Skin of body (tissue), 2 donors: ENCODE measurements around a stretch of chr9.

GRCh38 chr9:133054586-133055512 is 6.9 kb upstream of the CEL start:
- RAMPAGE, long total RNA: no peak

DNA sequence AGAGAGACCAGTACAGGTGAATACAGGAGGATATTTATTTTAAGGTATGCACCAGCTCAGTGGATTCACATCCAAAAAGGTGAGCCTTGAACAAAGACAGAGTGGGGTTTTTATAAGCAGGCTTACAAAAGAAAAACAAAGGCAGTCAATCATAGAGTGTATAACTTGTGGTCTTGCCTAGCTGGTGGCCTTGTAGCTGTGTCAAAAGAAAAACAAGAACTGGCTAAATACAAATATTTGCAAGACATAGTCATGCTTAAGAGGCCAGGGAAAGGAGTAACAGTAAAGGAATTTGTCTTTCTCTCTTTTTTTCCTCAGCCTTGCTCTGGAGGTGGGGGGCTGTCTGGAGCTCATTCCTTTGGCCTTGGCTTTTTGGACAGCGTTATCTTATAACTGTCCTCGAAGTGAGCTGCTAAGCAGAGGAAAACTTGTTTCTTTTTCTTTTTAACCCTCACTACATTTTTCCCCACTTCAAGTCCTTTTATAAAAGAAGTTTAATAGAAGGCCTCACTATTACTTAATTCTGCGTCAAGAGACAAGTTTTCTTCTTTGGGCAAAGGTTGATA is 14.1 kb downstream of the CEL start:
- RAMPAGE, long total RNA: no peak

DNA sequence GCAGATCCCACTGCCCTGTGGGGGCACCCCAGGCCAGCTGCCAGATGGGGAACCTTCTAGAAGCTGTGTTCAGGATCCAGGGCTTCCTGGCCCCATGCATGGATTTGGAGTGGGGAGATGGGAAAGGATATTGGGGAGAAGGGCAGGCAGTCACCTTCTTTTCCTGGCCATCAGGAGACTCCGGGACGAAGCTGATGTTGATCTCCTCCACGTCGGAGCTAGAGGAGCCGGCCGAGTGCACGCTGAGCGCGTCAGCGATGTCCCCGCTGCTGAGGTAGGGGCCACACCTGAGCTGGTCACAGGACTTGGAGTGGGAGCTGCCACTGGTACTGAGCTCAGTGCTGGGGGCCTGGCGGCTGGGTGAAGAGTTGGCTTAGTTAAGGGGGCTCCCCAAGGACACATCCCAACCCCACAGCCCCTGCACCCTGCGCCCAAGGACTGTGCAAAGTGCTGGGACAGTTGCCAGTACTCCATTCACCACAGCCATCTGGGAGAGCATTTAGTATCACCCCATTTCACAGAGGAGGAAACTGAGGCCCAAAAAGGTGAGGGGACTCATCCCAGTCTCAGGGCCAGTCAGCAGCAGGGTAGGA is 19.2 kb downstream of the RALGDS start:
- RAMPAGE, long total RNA: no peak

DNA sequence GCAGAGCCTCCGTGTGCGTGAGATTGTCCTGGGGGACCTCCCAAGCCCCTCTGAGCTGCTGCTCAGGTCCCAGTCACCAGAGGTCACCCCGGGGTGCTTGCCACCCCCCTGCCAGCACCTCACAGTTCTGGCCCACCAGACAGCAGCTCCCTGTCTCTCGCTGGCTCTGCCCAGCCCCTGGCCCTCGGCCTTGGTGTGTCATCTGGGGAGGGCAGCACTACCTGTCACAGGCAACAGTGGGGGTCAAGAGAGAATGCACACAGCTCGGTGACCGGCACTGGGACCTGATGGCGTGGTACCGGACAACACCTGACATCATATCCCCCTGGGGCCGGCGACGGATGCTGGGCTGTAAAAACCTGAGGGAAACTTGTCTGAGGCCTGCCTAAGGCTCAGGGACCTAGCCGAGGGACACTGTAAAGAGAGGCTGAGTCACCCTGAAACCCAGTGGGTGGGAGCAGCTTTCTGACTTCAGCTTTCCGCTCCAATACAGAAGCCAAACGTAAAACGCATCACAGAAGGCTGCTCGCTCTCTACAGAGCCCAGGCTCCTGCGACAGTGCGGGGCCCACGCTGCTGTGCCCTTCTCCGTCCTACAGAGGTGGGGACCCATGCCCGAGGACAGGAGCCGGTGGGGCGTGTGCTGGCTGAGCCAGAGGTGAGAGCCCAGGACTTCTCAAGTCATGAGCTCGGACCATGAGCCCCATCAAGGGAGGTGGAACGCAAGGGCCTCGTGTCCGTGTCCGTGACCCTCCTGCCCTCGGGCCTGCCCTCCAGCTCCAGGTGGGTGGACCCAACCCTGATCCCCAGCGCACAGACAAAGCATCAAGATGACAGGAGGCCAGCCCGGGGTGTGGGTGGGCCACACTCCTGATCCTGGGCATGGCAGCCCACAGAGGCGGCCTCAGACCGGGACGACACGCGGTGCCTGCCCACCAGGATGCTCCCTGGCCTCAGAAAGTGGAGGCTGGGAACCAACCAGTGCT is 5.3 kb downstream of the RALGDS start:
- RAMPAGE, long total RNA: no peak

DNA sequence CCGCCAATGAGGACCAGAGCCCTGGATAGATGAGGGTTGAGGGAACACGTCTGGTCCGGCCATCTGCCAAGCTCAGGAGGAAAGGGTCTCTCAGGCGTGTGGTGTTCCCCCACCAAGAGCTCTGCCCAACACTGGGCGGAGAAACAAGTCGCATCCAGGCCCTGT is 1.5 kb downstream of the RALGDS start:
- RAMPAGE, long total RNA: no peak

DNA sequence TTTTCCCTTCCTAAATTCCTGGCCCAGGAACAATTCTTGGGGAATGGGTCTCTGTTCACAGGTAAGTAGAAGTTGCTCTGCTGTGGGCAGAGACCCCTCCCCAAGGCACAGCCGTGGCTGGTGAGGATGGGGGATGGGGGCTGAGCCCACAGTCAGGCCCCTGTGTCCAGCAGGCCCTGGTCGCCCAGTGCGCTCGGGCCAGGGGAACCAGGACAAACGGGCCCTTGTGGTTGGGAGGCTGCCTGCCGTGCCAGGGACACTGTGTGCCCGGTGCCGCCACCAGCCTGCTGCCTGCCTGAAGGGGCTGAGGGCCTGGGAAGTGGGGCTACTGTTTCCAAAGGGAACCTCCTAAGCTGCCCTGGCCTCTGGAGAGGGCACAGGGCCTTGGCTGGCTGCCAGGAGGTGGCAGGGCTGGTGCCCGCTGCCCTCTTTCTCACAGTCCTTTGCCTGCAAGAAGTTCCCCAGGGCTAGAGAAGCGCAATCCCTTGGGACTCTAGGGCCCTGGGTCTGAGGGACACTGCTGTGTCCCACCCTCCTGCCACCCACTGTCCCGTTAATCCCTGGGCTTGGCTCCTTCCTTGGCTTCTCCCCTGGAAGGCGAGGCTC is 16.8 kb upstream of the RALGDS start:
- RAMPAGE, long total RNA: no peak

DNA sequence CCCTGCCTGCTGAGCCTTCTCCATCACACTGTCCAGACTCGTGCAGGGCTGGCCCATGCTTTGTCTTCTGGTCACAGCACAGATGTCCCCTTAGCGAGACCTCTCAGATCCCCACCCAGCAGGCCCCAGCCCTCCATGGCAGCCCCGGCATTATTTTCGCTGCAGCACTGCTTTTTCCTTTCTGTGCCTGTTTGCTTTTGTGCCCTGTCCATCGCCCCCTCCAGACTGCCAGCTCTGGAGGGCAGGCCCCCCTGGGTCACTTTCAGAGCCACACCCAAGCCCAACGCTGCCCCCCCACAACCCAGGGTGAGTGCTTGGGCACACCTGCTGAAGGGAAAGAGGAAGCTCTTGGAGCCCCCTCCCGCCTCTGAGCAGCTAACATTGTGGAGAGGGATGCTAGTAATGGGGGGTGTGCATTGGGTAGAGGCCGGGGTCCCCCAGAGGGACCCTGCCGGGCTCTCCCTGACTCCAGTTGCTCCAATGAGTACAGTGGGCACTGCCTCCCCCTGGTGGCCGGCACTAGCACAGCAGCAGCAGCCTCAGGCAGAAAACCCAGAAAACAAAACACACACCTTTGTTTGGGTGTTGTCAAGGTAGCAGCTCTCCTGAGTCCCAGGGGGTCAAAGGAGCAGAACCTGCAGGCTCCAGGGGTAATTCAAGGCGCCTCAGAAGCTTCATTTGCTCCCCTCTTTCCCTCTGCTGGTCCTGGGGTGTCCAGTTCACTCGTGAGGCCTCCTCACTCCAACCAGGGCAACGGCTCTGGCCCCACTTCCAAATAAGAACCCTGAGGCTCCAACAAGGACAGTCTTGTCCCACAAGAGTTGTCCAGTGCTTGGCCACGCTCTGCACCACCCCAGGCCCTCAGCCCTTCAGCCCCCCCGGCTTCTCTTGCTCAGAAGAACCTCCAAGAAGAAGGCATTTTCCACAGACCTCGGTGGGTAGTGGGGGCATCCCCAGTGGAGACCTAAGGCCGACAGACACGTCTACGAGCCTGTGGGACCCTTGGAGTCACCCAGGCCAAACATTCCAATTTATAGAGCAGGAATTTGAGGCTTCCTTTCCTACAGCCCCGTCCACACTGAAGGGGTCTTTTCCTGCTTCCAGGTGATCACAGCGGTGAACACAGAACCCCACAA is 16.2 kb downstream of the GBGT1 start:
- RAMPAGE, long total RNA: no peak

DNA sequence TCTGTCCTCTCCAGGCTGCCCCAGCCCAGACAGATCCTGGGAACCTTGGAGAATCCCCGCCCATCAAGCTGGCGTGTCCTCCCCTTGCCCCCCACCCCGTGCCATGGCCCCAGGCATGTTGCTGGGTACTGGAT is 15.5 kb downstream of the GBGT1 start:
- RAMPAGE, long total RNA: no peak

DNA sequence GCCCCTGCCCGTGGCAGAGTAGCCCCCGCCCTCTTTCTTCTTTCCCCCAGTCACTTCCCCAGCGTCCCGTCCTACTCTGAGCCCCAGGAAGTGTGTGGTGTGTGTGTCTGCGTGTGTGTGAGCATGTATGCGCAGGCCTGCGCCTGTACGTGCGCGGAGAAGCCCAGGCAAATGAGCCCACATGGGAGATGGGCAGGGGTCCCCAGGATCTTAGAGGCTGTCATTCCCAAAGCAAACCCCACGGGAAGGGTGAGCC is 15.3 kb downstream of the GBGT1 start:
- RAMPAGE, long total RNA: no peak

DNA sequence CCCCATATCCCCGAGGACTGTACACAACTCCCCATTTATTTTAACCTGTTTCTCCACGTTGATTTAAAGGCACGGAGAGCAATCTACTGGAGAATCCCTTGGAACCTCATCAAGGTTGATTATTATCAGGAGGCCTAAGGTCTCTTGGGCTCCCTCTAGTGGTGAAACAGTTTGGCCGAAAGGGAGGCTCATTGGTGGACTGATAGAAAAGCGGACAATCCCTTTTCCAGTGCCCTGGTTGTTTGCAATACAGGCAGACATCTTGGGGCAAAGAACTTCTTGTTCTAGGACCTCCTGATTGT is 16.2 kb upstream of the GBGT1 start:
- RAMPAGE, long total RNA: no peak

GRCh38 chr9:133239059-133239438 is 30.0 kb upstream of the OBP2B start:
- RAMPAGE, long total RNA: no peak

DNA sequence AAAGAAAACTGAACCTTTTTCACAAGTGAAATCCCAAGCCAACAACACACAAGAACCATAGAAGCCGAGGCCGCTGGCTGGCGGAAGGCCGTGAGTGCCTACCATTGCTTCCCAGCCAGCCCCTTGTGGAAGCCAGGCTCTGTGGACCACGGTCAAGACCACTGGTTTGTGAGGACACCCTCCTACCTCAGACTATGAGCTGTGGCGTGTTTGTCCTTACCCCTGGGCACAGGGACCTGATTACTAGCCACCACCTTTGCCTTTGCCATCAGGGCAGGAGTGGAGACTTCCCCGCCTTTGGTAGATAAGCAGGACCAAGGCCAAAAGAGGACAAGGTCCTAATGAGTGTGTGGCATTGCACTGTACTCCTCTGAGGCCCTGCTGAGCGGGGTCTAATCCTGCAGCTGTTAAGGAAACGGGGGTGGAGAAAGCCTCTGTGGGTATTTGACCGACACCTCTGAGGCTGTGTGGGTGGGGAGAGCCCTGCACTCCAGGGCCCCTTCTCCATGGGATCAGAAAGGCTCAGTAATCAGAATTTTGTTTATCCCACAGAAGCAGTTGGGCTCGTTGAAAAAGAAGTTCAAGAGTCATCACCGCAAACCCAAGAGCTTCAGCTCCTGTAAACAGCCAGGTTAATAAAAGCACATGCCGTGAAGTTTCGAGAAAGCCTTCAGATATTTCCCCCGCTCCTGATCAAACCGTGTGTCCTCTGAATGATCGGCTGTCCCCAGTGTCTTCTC is 4.3 kb downstream of the SURF2 start:
- RAMPAGE, long total RNA: no peak

DNA sequence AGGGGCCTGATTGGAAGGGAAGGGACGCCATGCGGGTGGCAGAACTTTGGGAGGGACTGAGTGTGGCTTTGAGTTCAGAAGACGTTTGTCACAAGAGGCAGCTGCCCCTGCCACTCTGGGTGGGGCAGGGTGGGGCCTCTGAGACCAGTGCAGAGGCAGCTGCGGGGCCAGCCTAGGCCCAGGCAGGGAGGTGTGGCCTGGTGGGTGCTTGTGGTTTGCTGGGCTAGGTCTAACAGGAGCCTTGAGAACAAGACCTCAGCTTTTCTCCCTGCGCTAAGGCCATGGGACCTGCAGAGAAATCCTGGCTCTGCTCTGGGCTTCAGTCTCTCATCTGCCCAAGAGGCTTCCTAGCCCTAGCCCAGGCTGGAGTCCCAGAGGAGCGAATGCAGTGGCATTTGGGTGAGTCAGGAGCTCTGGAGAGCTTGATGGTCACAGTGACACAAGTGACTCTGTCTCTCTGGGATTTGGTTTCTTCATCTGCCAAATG is 2.3 kb downstream of the MYMK start:
- RAMPAGE, long total RNA: no peak

- RAMPAGE, long total RNA: no peak
Measured at GRCh38 chr9:133655771-133656959, 20.0 kb downstream of the DBH start.

DNA sequence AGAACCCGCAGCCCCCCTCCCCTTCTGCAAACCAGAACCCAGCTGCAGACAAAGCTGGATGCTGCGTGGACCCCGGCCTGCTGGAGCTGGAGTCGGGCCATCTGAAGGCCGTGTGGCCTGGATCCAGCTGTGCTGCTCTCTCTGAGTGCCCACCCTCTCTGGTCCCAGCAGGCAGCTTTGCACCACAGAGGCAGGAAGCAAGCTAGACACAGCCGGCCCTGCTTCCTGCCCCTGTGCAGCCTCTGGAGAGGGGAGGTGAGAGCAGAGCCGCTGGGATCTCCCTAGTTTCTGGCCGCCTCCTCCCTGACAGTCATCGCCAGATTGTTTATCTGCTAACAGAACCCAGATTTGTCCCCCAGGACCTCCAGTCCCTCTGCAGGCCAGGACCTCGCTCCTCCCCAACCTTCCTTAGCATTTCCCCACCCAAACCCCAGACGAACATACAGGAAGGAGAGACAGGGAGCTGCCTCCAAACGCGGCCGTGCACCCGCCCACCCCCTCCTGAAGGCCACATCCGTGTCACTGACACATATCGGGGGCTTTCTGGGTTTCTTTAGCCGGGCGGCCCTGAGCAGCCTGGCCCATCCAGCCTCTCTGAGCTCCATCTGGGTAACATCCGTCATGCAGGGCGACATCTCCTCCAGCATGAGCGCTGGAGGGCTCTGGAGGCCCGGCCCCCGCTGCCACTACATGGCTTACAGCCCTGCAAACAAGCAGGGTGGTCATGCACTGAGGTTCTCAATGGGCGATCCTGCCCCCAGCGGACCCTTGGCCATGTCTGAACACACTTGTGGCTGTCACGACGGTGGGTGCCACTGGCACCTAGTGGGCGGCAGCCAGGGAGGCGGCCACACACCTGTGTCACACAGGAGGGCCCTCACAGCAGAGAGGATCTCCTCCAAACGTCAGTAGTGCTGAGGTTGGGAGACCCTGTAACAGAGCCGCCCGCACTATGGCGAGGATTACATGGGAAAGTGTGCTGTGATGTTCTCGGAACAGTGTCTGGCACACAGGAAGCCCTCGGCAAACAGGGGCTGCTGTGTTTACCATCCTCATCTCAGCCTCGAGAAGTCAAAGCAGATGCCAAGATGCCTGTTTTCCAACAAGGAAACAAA is 47.6 kb downstream of the DBH start:
- RAMPAGE, long total RNA: no peak

DNA sequence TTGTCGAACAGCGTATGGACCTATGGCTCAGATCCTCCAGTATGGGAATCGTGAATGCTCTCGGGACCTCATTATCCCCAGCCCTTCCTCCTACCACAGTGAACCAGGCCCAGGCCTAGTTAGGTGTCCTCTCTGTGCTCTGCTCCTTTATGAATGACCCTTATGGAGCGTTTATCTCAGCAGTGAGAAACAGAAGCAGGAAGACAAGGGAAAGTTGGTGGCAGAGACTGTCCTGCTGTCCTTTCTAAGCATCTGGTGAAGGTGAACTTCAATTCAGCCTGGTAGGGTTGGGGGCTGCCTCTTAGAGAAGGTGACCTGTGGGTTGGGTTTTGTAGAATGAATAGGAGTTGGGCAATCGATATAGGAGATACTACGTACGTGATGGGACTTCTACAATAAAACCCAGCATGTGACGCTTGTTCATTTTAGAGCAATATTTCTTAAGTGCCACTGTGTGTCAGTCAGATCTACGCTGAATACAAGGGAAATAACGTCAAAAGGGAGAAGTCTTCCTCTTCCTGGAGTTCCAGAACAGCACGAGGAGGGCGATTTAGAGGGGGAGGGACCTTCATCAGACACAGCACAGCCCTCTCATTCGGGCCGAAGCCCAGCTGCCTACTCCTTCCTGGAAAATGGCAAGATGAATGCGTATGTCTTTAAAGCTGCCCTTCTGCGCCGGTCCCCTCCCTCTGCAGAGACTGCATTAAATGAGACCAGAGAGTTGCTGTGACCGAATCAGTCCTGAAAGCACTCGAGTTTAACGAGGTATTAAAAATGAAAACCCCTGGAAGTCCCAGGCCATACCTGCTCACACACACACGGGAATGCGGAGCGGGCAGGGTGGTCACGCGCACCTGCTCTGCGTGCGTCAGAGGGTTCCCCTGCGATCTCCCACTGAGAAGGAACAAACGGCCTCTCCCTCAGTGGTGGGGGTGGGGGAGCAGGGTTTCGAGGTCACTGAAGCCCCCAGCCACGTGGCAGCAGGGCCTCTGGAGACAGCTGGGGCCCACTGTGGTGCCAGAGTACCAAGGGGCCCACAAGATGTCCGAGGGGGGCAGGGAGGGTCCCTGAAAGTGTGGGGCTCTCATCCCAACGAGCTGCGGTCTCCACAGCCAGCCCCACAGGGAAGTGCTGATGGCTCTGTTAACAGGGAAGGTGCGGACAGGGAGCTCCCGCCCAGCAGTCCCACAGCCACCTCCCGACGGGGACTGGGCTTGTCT is 85.3 kb upstream of the SARDH start:
- RAMPAGE, long total RNA: no peak

GRCh38 chr9:133855504-133856535 is 117.7 kb upstream of the SARDH start:
- RAMPAGE, long total RNA: no peak

- RAMPAGE, long total RNA: no peak
Measured at GRCh38 chr9:133888058-133888811, 103.9 kb downstream of the VAV2 start.

- RAMPAGE, long total RNA: no peak
Measured at GRCh38 chr9:133934275-133935599, 57.4 kb downstream of the VAV2 start.

DNA sequence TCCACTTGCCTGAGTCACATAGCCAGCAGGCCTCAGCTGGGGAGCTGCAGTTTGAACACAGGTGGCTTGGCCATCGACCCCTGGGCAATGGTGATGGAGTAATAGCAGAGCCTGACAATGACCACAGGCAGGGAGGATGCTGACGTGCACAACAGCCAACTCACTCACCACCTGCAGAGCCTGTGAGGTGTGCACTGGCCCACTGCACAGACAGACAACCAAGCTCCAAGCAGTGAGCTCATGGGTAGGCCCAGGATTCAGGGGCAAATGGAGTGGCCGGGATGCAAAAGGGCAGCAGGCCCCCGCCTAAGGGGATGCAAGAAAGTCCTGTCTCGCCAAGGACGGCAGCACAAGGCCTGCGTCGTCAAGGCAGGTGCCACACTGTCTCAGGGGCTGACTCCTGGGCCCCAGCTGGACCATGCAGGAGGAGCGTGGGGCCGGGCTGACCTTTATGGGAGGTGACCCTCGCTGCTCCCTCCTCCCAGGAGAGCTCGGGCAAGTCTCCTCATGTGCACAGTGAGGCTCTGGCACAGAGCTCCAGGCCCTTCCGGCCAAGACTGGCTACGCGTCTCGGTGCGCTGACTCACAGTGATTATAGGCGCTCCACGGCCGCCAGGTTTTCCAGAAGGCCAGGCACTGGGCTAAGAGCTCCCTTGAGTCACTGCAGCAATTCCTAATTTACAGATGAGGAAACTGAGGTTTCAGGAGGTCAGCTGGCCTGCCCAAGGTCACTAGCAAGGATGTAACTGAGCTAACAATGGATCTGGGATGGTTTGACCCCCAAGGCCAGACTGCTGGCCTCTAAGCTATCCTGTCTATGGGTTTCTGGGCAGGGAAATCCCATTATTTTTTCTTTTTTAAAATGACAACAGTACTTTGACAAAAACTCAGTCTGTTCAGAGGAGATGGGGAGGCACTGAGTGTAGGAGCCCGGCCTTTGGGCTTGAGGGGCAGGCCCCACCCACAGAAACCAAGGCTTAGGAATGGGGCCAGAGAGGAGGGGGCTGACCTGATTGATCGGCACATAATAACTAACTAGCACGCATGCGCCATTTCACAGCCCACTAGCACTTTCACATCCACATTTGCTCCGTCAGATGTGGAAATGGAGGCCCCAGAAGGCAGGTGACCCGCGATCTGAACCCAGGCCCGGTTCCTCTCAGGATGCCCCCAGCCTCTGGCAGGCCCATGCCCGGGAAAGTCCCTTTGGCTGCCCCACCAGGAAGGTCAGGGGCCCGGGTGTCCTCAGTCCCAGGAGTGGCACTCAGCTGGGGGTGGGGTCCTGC is 47.3 kb downstream of the VAV2 start:
- RAMPAGE, long total RNA: no peak